ENCODE measurements around the genes CYP4F3, USE1, BABAM1 and ABHD8.

DNA sequence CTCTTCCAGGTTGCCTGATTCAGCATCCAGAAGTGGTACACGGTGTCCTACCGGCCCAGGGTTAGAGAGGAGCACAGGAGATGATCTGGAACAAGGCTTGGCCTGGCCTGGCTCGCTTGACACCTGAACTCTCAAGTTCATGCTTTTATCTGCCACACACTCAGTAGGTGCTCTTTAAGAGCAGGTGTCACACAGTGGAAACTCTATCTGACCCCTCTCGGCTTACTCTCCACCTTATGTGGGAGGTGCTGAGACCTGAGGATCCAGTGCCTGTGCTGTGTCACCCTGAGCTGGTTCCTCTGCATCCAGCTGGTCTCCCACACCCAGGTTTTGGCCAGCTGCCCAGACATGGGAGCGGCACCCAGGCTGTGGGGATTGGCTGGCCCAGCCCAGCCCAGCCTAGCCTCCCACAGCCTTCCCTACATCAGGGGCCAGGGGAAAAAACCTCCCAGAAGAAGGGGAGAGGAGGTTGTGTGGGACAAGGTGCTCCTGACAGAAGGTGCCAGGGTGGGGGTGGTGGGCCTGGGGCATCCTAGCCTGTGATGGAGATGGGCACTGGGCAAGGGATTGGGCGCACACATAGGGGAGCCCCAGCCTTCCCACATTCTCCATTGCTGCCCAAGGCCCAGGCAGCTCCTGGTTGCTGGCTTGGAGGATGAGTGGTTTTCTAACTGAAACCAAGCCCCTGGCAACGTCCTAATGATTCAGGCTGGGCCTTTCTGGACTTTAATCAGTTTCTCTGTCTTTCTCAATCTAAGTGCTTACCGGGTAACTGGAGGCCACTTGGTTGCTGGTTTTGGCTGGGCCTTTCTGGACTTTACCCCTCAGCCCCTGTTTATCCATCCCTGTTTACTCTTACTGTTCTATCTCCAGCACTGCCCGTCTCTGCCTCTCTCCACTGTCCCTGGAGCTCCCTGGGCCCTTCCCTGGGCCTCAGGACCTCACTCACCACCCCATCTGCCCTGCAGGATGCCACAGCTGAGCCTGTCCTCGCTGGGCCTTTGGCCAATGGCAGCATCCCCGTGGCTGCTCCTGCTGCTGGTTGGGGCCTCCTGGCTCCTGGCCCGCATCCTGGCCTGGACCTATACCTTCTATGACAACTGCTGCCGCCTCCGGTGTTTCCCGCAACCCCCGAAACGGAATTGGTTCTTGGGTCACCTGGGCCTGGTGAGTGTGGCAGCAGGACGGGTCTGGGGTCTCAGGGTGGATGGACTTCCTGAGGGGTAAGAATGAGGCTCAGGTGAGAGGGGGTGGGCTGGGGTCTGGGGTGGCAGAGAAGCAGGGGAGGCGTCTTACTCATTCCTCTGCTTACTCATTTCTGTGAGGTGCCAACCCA is at the start of gene CYP4F3:
Gene CYP4F3, plus strand, starts transcription at position 451 of the 1,336 bp plus-strand sequence.
- RRBS, result no CpG with 5 or more reads among the region's 19 CpGs

DNA sequence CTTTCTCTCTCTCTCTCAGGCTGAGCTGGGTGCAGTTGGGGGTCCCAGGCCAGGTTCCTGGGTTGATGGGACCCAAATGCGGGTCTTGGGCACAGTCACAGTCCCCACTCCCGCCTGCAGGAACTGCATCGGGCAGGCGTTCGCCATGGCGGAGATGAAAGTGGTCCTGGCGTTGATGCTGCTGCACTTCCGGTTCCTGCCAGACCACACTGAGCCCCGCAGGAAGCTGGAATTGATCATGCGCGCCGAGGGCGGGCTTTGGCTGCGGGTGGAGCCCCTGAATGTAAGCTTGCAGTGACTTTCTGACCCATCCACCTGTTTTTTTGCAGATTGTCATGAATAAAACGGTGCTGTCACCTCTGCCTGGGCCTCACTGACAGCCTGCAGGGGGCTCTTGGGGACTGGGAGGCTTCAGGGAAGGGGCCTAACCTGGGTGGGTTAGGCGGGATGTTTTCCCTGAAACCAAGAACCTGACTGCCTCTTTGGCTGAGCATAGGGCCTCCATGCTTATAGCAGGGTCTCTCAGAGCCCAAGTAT is 24.0 kb downstream of the CYP4F12 start:
- RRBS, result no CpG with 5 or more reads among the region's 16 CpGs

DNA sequence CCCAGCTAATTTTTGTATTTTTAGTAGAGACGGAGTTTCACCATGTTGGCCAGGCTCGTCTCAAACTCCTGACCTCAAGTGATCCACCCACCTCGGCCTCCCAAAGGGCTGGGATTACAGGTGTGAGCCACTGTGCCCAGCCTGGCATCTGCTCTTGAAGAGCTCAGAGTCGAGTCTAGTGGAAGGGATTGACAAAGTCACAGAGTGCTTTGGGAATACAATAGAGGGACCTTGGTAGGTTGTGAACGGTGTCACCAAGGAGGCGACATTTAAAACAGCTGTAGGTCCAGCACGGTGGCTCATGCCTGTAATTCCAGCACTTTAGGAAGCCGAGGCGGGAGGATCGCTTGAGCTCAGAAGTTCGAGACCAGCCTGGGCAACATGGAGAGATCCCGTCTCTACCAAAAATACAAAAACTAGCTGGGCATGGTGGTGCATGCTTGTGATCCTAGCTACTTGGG is 14.9 kb downstream of the TPM4 start:
- RRBS, result no CpG with 5 or more reads among the region's 12 CpGs

- RRBS, result no CpG with 5 or more reads among the region's 18 CpGs
Measured at GRCh38 chr19:16139507-16140402, 3.7 kb upstream of the HSH2D start.

DNA sequence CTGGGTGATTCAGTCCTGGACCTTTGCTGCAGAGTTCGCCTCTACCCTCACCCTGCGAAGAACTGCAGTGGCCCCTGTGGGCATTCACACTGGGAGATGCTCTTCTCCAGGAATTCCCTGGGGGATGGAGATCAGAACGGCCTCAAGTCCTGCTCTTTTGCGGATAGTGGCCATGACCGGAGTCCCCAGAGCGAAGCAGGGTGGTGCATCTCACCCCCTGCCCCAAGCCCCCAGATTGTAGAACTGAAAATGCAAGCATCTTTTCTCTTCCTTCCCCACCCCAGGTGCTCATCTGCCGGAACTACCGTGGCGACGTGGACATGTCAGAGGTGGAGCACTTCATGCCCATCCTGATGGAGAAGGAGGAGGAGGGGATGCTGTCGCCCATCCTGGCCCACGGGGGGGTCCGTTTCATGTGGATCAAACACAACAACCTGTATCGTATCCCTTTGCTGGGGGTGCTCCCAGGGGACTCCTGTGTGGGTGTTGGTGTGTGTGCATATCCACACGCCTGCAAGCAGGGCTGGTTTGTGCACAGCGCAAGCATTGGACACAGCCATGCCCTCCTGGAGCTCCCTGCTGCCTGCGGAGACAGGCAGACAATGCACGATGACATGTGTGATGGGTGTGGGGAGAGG is 5.6 kb downstream of the AP1M1 start:
- RRBS, result no CpG with 5 or more reads among the region's 18 CpGs

DNA sequence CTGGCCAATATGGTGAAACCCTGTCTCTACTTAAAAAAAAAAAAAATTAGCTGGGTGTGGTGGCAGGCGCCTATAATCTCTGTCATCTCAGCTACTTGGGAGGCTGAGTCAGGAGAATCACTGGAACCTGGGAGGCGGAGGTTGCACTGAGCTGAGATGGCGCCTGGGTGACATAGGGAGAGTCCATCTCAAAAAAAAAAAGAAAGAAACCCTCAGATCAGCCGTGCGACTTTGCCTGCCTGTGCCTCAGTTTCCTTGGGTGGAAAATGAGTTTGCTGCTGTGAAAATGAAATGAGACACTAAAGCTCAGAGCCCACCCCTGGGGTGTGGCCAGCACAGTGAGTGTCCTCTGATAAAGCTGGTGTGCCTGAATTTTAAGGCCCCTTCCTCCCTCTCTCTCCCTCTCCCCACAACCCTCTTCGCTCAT is 6.5 kb downstream of the KLF2 start:
- RRBS, result no CpG with 5 or more reads among the region's 6 CpGs

- RRBS, result no CpG with 5 or more reads among the region's 10 CpGs
Measured at GRCh38 chr19:16442583-16442862, 29.2 kb downstream of the EPS15L1 start.

- RRBS, result no CpG with 5 or more reads among the region's 9 CpGs
Measured at GRCh38 chr19:16543110-16543528, 882 bp upstream of the CHERP start.

- RRBS, result no CpG with 5 or more reads among the region's 19 CpGs
Measured at GRCh38 chr19:16585598-16586592, 13.7 kb upstream of the SLC35E1 start.

DNA sequence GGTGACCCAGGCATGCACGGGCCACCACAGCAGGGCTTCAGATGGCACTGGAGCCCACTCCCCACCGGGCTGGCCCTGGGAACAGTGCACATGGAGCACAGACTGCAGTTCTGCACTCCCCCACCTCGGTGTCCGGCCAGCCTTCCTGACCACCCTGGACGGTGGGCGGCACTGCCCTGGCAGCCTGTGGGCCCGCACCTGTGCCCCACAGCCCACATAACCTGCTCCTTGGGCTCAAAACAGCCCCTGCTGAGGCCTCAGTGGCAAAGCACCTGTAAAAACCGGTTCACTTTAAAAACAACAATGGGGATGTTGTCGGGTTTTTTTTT is 14.3 kb upstream of the SLC35E1 start:
- RRBS, result 59% methylated on average over 3 of the region's 9 CpGs

DNA sequence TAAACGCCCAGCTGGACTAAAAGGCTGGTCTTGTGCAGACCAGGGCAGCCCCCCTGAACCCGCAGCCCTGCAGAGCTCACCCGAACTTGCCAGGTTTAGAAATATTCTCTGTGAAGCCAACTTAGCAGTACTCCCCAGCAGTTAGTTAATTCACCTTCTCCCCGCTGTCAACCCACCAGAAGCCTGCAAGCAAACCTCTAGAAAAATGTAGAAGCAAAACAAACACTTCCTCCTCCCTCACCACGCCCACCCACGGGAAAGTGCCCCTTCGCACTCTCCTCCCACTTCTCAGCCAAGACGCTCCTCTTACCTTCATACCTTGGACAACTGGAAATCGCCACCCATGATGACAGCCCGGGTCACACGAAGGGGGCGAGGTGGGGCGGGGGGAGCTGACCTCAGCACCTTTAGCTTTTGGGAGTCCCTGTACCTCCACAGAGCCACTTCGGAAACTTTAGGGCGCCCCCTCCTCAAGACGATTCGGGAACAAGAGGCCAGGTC is 626 bp downstream of the CPAMD8 start:
- RRBS, result no CpG with 5 or more reads among the region's 17 CpGs

DNA sequence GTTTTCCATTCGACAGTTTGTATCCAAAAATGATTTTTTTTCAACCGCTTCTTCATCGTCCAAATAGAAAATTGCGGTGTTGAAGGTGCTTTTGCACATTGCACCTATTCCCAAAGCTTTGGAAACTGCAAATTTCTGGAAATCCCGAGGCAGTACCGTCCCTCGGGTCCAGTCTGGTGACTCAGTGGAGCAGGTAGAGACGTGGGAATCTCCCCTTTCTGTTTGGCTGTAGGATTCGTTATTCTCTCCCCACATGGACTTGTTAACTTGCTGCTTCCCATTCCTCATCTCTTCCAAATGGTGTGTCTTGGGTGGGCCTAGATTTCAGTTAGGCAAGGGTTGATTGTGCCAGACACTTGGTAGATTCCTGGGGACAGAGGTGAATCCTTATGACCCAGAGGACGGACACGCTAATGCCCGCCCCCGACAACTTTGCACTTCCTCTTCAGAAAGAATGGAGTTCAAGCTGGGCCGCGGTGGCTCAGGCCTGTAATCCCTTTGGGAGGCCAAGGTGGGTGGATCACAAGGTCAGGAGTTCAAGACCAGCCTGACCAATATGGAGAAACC is 2.3 kb downstream of the MYO9B start:
- RRBS, result no CpG with 5 or more reads among the region's 15 CpGs

DNA sequence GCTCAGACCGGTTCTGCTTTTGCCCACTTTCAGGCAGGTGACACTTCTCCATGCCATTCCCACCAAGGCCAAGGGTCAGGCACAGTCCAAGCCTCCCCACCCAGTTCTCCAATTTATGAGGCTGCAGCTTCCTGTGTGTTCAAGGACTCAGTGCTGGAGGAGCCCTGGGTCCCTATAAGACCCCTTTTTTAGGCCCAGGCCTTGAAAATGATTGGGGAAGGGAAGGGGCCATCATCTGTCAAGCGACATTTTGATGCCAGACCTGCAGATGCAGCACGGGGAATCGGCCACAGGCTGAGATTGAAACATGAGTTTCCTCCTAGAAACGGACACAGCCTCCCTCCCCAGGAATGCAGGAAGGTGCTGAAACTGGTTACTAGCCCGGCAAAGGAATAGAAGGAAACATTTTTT is 65.5 kb upstream of the USE1 start:
- RRBS, result no CpG with 5 or more reads among the region's 6 CpGs

- RRBS, result 87% methylated on average over 5 of the region's 51 CpGs
Measured at GRCh38 chr19:17211939-17212913, 2.9 kb upstream of the USE1 start.

GRCh38 chr19:17215036-17215492 is at the start of gene USE1:
USE1 (plus strand) TSS chr19:17215357.
- RRBS, result 2% methylated on average over 23 of the region's 35 CpGs

DNA sequence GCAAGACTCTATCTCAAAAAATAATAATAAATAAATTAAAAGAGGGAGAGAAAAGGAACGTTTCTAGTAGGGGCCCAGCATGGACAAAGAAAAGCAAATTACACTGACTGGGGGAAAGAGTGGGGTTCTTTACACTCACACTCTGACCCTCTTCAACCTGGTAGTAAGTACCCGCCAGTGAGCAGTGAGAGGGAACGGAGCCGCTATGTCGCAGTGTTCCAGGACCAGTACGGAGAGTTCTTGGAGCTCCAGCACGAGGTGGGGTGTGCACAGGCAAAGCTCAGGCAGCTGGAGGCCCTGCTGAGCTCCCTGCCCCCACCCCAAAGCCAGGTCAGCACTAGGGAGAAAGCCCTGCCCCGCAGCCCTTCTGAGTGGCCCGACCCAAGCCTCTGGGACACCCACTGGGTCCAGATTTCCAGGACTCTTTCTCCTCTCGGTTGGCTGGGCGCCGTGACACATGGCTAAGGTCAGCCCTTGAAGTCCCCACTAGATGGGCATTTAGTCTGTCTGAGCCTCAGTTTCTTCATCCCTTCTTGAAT is 1.7 kb downstream of the OCEL1 start:
- RRBS, result no CpG with 5 or more reads among the region's 12 CpGs

- RRBS, result 2% methylated on average over 25 of the region's 107 CpGs
Measured at GRCh38 chr19:17235269-17236295, 9.6 kb downstream of the OCEL1 start.

DNA sequence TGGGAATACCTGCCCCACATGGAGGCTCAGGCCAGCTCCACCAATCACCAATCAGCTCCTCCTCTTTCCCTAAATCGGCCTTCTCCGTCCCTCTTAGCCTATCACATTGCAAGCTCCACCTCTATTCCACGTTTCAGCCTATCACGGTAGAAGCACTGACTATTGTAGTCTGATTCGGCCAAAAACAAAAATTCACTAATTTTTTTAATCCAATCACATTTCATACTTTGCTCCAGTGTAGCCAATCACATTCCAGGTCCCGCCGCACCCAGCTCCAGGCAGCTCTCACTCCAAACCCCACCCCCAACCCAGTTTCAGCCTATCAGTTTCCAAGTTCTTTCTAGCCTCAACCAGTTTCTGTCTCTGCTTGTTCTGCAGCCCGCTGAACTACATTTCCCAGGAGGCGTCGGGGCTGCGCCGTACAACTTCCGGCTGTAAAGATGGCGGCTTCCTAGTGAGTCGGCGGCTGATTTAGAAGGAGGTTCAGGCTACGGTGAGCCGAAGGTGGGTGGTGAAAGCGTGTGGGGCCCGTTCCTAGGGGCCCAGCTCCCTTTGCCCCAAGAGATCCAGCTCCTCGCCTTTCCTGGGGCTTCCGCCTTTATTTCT is at the start of gene BABAM1:
Gene BABAM1, plus strand, starts transcription at position 420 of the 606 bp plus-strand sequence.
- RRBS, result no CpG with 5 or more reads among the region's 22 CpGs

- RRBS, result no CpG with 5 or more reads among the region's 6 CpGs
Measured at GRCh38 chr19:17271281-17271727, 4.1 kb downstream of the BABAM1 start.

GRCh38 chr19:17302941-17303898 is at the start of gene ABHD8:
ABHD8 (minus strand) TSS chr19:17303425.
- RRBS, result 2% methylated on average over 32 of the region's 70 CpGs